Subcutaneous preadipocyte (primary cell): ENCODE measurements around the genes PLEKHA6 and NFASC.

DNA sequence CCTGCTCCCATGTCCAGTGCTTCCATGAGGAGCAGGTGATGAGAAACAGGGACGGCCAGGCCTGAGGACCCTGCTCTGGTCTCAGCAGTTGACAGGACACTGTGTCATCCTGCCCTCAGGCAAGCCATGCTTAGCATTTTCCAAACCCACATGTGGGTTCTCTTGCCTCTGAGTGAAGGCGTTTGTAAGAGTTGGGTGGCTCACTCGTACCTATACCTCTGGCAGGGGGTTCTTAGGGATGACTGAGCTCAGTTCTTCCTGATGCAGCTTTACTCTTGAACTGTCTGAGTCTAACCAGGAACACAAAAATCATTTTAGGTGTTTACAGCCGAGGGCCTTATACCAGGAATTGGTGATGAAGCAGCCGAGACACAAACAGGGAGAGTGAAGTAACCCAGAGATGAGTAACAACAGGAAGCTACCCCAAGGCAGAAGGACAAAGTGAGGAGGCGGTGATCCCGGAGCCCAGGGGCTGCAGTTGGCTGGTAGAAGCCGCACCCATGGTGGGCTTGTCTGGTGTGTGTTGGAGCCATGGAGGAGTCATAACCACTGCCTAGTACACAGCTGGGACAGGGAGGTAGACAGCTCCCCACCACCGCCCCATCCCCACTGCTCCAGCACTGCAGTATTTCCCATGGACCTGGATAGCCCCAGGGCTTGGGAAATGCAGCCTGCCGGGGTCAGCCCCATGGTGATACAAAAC is 21.4 kb downstream of the MYBPH start:
- CAGE, long polyA plus RNA = no peak

DNA sequence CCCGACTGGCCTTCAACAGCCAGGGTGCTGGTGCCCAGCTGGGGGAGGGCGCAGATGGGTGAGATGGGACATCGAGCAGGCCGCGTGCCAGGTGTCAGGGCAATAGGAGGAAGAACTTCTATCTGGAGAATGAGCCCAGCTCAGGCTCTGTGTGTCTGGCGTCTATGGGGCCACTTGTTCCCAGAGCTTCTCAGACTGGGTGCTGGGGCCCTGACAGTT is 291 bp upstream of the MYBPH start:
- CAGE, long polyA plus RNA = no peak

DNA sequence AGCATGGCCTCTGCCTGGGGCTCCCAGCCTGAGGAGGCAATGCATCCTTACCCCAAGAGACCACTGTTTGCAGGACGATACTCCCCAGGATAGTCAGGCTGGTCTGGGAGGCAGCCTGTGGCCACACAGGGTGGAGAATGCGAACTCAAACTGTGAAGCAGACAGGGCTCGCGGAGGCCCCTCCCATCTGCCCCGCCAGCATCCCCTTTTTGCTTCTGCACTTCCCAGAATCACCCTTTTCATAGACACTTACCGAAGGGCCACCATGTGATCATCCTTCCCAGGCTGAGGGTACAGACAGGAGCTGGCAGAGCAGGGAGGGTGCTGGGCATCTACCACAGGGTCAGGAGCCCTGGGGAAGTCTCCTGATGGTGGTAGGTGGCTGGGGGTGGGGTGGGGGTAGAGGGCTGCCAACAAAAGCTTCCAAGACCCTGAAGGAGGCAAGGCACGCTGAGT is 31.4 kb upstream of the BTG2 start:
- CAGE, long polyA plus RNA = no peak

DNA sequence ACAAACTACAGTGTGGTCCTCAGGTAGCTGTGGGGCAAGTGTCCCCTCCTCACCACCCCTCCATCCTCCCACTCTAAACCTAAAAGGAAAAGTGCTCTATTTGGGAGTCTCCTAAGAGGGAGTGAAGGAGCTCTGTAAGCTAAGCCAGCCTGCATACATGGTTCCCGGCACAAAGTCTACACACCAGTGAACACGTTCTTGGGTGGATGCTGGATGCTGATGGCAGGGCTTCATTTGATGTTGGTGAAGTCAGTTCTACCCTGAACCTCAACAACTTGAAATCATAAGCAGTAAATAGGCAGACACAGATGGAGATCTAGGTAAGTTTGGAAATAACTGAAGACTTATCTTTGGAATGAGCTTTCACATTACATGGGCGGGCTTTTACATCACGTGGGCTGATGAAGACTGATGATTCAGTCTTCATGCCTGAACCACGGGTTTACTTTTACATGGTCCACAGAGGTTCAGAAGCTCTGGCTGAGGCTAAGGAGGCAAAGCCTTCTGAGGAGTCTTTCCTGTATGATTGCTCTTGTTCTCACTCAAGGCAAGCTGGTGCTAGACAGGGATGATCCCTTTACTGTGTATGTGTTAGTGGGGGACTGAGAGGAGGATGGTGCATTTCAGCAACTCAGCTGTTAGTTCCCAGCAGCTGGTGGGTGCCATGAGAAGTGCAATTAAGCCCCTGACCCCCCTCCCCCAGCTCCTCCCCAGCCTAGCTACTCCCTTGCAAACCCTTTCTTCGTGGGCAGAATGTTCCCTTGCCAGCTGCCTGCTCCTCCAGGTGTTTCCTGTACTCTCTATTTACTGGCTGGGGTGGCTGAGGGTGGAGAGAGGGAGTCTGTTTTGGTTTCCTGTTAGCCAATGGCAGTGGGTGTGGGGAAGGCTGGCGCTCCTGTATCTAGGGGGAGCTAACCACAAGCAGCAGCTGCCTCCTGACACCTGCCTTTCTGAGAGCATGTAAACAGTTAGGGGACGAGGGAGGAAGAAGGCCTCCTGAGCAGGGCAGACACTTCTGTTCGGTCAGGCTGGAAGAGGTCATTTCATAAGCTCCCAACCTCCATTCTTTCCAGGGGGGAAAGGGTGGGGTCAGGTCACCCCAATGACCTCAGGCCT is 15.3 kb downstream of the BTG2 start:
- CAGE, long polyA plus RNA = no peak

DNA sequence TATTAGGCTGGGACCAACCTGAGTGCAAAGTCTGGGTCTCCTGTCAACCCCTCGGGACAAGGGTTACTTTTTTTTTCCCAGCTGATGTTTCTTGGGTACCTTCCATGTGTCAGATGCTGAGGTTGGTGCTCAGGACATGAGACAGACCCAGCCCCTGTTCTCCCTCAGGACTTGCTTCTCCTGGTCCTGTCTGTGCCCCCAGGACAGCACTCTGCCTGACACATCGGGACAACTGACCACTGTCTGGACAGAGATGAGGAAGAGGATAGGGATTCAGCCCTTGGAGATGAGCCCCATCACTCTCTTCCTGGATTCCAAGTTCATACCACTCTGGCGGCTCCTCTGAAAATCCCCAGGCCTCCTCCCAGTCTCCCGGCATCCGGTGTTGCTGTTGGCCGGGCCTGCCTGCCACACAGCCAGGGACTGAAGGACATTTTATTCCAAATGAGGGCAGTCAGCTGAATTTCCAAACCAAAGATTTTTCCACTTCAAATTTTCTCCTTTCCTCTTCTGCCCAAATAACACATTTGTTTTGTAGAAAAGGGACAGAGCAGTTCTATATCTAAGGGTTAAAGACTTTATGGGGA is 55.7 kb upstream of the FMOD start:
- CAGE, long polyA plus RNA = no peak

GRCh38 chr1:203462873-203463474 is 12.6 kb upstream of the PRELP start:
- CAGE, long polyA plus RNA = no peak

- CAGE, long polyA plus RNA = no peak
These were observed 625 bp downstream of the PRELP start for GRCh38 chr1:203476009-203476852.

DNA sequence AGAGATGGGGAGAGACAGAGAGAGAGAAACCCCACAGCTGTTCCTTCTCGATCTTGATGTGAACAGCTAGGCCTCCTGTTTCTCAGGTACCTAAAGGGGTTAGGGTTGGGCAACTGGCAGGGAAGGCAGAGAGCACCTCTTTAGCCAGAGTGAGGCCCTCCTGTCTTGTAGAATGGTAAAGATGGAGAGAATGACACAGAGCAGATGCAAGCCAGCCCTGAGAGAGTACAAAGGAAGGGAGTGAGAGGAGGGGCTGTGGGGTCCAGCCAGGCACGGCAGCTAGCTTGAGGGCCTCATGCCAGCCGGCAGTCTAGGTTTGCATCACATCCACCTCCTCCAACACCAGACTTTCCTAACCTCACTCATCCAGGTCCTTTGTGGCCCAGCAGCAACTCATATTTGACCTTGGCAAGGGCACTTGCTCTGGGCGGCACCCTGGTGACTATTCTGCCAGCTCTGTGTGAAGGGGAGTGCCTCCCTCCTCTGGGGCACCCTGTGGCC is 13.2 kb downstream of the OPTC start:
- CAGE, long polyA plus RNA = no peak

DNA sequence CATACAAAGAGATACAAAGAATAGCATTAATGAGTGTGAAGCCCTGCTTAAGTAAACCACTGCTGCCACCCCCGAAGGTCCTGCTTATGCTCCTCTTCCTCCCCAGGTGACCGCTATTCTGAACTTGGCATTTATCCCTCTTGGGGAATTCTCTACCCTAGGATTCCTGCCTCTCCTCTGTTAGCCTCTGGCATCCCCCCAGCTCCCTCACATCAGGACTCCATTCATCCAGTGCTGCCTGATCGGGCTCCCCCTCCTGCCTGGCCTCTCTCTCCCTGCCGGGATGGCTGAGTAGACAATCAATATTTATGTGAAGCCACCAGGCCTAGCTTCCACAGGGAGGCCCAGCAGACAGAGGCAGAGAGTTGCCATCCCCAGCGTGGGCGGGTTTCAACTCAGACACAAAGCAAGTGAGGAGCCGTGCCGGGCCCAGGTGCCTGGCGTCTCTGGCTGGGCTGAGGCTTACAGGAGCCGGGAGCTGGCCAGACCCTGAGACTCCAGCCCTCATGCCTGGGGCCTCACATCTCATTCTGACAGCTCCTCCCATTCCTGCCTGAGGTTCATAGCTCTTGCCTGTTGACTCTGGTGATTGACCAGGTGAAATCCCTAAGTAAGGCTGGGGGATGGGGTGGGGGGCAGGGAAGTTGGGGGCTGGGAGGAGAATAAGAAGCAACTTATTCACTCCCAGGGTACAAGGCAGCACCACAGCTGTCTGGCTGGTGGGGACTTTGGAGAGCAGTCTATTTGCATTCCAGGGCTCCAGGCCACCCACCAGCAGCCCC is 34.5 kb upstream of the ATP2B4 start:
- CAGE, long polyA plus RNA = no peak

- CAGE, long polyA plus RNA = no peak
These were observed 25.7 kb upstream of the LAX1 start for GRCh38 chr1:203738918-203740057.

DNA sequence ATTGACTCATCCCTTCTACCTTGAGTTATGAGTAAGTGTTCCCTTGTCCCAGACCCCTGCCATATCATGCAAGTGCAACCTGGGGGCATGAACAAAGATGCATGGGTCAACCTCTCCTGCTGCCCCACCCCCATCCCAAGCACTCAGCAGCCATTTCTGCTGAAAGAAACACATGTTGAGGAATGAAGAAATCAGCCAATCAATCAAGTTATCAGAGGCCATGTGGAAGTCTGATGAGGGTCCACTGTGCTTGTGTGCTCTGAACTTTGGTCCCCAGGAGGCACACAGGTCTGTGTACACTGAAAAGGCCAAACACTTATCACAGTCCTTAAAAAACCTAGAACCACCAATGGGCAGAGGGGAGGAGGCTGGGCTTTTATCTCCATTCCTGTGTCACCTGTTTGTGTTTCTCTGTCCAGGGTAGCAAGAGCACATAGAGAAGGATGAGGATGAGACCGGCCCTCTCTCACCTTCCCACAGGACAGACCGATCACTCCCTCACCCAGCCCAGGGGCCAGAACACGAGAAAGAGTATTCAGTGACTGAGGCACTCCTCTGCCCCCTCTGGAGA is 9.5 kb downstream of the ETNK2 start:
- CAGE, long polyA plus RNA = no peak

- CAGE, long polyA plus RNA = no peak
These were observed 12.0 kb upstream of the GOLT1A start for GRCh38 chr1:204225719-204226259.

DNA sequence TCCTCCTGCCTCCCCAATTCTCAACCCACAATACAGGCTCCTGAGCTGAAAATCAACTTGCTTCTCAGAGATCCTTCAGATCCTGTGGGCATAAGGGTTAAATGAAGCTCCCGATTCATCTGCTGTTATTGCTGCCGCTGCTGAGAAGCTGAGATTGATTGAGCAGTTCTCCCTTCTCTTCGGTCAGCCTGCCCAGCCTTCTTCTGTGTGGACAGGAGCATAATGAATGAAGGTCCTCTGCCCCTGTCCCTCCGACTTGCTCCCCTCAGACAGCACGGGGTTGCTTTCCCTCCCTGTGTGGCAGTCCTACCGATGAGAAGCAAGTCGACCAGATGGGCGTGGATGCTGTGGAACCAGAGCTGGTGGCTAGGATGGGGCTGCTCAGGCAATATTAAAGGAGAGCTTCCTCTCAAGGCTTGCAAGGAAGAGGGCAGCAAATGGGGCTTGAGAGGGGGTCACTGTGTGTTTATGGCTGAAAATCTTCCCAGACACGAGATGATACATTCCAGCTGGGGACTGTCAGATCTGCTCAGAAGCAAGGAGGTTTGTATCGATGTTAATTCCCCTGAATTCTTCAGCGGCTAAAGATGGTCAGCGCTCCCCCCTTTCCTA is 63.9 kb upstream of the GOLT1A start:
- CAGE, long polyA plus RNA = no peak

- CAGE, long polyA plus RNA = no peak
These were observed at the start of gene PLEKHA6 for GRCh38 chr1:204359453-204360186. TSS of gene PLEKHA6 (minus strand) at chr1:204359929.

DNA sequence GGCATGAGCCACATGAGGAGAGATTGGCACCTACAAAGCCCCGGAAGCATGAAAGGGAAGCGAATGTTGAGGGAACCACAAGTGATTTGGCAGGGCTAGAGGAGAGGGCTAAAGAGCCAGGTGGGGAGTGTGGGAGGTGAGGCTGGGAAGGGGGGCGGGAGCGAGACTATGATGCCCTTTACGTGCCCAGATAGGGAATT is 5.2 kb upstream of the PLEKHA6 start:
- CAGE, long polyA plus RNA = no peak

DNA sequence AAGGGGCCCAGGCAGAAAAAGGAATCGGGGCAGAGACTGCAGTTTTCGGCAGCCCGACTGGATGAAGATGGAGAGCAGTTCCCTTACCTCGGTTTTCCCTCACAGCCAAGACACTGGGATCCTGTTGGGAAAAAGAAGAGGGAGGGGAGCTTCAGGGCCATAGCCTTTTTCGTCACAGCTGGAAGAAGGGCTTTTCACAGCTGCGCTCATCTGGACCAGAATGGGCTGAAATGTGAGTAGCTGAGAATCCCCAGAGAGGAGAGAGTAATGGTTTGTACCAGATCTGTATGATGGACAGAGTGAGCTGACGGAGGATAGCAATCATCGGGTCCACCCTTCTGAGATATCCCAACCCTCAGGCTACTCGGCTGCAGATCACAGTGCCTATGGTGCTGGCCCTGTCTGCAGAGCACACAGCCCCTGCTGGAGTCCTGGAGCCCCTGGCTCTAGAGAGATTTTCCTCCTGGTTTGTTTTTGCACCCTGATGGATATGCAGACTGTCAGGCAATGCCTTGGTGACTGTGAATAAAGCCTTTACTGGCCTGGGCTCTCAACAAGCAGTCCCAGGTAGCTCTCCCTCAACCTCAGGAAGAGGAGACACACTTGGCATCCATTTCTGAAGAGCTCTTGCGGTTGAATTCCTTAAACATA is 37.5 kb downstream of the PIK3C2B start:
- CAGE, long polyA plus RNA = no peak

- CAGE, long polyA plus RNA = no peak
These were observed 25.3 kb downstream of the PIK3C2B start for GRCh38 chr1:204469265-204469679.

GRCh38 chr1:204561749-204562298 is 45.6 kb downstream of the MDM4 start:
- CAGE, long polyA plus RNA = no peak

- CAGE, long polyA plus RNA = no peak
These were observed at the start of gene NFASC for GRCh38 chr1:204828433-204829046. TSS of gene NFASC (plus strand) at chr1:204828652.

DNA sequence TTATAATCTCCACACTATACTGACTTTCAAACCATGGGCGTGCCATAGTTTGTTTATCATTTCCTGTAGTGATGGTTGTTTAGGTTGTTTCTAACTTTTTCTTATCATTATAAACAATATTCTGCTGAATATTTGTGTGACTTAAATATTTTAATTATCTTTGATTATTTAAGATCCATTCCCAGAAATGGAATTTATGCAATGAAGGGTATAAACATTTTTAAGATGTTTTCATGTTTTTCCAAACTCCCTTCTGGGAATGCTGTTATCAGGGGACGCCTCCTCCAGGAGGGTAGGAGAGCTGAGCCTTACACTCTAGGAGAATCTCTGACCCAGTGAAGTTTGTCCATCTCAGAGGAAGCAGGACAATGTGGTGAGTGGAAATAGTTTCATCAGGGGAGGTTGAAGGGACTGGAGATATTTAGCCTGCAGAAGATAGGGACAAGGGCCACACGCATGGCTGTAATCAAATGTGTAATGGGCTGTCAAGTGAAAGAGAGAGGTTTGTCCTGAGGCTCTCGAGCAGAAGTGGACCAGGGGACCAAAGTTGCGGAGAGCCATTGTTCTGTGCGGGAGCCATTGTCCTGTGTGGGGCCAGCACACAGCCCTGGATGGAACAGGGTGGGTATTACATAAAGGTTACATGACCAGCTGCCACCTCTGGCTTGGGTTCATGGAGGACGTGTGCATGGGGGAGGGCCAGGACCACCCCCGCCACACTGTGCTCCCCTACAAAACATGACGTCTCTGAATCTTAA is 41.5 kb downstream of the NFASC start:
- CAGE, long polyA plus RNA = no peak